ENCODE measurements around a stretch of chr11.

- PRO-cap = no peak
These were observed 119.0 kb upstream of the PARVA start for GRCh38 chr11:12258133-12258919.

DNA sequence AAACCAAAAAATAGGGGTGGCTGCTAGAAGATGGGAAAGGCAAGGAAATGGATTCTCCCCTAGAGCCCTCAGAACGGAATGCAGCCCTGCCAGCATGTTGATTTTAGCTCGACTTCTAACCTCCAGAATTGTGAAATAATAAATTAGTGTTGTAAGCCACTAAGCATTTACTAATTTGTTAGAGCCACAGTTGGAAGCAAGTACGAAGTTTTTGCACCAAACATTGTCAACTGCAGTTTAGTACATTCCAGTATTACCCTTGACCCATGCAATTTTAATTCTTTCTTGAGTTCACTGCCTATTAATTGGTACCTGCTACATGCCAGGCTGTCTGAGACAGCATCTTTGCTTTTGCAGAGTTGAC lies 32.2 kb downstream of the PARVA start:
- PRO-cap = no peak

DNA sequence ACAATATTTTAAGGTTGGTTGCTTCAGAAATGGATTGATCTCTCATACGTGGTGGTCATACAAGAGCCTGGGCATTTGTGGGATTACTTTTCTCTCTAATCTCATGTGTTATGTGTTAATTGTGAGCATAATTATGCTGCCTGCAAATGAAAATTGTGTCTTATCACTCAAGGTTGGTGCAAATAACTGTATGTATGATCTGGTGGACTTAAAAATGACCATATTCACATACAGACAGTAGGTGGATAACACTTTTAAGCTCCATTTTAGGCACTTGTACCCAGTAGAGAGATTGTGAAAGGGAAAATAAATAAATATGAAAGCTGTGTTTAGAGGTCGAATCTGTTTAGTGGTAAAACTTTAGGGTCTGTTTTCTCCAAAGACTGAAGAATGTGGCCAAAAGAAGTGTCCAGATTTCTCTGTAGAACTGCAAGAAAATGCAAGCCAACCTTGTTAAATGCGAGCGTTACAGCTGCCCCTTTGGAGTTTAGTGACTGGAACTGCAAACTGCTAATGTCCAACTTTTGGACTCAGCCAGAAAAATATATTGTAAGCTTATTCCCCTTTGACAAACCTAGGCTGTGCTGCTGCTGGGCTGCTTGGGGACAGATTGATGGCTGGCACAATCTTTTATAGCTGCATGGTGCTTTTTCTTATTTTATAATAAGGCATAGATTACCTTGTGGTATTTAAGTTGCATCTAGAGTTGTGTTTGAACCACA lies 3.7 kb downstream of the TEAD1 start:
- PRO-cap = no peak

DNA sequence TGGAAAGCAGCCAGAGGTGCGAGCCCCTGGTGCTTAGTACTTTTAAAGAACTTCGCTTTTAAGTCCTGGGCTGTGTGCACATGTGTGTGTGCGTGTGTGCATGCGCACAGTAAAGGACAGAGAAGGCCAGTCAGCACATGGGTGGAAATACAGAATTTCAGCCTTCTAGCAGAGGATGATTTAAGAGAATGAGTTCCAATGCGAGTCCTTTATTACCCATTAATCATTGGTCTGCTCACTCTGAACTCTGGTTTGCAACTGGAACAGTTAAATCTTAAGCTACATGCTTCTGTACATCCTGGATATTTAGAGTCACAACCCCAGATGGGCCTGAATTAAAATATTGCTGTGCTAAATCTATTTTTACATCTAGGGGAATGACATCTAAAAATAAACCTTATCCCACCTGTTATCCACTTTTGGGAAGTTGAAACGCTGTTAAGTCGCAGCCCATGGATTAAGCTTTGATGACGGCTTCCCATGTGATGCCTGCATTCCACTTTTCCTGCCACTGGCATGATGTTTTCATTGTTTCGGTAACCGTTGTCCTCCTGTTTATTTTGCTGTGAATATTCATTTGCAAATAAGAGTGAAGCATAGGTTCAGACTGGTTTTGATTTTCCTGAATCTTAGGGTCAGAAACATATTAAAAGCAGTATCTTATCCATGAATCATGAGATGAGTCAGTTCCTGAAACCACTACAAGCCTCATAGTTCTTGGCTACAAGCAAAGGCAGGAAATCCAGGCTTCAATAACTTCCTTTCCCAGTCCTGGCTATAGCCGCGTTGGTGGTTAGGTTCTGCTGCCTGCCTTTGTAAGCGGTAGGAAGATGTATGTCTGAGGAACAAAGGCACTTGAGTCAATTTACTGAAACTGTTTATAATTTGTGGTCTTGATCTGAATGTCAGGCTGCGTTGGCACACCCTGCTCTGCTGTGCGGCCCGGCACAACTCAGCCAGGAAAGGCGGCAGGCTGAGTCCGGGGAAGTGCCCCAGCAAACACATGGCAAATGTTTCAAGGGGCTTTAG lies 19.2 kb downstream of the TEAD1 start:
- PRO-cap = no peak

DNA sequence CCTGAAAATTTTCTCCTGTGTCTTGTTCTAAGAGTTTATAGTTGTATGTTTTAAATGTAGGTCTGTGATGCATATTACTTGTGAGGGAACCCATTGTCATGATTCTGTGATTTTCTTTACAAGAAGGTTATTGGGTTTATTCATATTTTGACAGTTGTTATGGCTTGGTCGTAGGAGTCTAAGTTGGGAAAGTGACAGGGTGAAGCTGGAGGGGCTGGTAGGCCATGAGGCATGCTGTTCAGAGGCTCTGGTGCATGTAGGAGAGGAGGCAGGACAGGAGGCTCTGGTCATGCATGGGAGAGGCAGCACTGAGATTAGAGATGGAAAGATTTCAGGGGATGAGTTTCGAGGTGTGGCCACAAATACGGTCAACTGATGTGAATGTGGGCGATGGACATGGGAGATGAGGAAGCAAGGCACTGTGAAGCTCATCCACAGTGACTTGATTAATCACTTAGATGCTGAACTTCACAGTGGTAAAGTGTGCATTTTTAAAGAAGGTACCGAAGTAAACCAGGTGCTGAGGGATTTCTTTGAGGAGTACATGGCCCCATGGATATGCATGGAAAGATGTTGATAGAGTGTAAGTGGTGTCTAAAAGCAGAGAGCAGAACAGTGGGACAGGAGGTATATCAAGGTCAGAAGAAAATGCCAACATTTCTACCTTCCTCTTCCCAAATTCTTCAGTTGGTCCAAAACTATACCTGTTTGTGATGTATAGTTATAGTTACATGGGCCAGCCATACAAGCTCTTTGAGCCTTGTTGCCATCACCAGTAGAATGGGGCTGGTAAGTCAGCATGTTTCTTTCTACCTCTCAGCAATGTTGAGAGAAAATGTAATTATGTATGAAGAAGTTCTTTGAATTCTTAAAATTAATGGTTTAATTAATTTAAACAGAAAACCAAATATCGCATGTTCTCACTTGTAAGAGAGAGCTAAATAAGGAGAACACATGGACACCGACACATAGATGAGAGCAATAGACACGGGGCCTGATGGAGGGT lies 100.0 kb downstream of the TEAD1 start:
- PRO-cap = no peak

- PRO-cap = no peak
These were observed 164.4 kb downstream of the TEAD1 start for GRCh38 chr11:12838529-12839092.

DNA sequence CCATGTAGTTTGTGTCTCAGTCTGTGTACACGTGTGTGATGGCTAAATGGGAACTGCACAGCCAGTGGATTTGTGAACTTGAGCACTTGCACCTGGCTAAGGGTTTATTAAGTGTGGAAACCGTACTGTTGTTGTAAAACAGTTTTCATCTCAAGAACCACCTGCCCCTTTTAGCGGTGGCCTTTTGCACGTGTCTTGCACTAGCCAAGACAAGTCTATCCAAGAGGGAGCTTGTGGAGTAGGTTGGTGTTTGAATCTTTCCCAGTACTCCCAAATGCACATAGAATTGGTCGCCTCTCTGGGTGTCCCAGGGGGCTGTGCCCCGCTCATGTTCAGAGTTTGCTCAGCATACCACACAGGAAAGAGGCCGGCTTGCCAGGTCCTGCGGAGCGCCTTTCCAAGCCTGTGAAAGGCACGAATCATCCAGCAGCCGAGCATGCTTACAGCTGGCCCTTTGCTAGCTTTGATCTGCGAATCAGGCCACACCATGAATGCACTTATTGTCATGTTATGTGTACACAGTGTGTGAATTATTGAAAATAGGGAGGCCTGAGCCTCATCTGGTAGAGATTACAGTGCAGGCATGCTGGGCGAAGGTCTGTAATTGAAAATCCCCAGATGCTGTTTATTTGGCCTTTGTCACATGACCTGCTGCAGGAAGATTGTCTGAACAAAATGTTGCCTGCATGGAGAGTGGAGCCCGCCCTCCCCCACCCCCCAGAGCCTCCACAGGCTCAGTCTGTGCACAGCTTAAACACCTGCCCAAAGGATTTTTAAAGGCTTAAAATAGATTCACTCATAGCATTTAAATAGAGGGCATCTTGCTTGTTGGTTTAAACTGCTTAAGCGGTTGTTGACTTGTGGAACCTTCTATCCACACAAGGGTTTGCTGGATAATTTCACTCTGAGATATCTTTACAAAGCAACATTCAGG lies 163.3 kb upstream of the RASSF10 start:
- PRO-cap = no peak

DNA sequence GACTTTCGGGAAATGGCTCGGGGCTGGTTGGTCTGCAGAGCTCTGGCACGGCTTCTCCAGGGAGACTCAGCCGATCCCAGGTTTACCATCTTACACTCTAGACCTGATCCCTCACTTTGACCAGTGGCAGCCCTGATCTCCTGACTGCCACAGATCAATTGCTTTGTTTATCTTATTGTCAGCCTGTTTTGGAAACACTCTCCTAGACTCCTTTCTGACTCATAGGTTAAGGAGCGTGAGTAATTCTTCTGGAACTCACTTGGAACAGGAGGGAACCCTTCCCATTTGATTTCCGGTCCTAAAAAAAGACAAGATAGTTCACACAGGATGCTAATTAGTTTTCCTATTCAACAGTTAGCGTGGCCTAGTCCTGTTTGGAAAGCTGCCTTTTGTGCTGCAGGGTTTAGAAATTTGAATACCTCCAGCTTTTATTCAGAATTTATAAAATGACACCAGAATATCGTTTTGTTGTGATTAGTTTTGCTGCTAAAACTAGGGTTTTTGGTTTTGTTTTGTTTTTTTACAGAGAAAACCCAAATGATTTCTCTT lies 15.9 kb upstream of the BMAL1 start:
- PRO-cap = no peak

- PRO-cap = no peak
These were observed 76.8 kb downstream of the BMAL1 start for GRCh38 chr11:13354290-13354857.

DNA sequence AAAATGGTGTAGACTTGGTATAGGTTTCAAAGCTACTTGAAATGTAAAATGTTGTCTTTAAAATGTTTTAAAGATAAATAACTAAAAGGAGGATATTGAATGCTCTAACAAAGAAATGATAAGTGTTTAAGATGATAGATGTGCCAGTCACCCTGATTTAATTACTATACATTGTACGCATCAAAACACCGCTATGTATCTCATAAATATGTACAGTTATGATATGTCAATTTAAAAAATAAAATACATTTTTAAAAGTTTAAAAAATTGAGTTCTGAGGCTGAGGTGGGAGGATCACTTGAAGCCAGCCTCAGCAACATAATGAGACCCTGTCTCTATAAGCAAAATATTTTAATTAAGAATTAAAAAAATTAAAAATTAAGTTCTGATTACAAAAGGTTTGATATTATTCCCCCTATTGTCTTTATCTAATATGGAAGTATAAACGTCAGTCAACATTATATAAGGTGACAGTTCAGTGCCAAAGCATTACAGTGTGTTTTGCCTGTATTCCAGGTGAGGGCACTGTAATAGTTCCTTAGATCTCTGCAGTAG lies 32.8 kb downstream of the FAR1 start:
- PRO-cap = no peak

- PRO-cap = no peak
These were observed 89.3 kb upstream of the SPON1 start for GRCh38 chr11:13873033-13873855.

GRCh38 chr11:14334616-14335827 lies 24.0 kb downstream of the RRAS2 start:
- PRO-cap = no peak

DNA sequence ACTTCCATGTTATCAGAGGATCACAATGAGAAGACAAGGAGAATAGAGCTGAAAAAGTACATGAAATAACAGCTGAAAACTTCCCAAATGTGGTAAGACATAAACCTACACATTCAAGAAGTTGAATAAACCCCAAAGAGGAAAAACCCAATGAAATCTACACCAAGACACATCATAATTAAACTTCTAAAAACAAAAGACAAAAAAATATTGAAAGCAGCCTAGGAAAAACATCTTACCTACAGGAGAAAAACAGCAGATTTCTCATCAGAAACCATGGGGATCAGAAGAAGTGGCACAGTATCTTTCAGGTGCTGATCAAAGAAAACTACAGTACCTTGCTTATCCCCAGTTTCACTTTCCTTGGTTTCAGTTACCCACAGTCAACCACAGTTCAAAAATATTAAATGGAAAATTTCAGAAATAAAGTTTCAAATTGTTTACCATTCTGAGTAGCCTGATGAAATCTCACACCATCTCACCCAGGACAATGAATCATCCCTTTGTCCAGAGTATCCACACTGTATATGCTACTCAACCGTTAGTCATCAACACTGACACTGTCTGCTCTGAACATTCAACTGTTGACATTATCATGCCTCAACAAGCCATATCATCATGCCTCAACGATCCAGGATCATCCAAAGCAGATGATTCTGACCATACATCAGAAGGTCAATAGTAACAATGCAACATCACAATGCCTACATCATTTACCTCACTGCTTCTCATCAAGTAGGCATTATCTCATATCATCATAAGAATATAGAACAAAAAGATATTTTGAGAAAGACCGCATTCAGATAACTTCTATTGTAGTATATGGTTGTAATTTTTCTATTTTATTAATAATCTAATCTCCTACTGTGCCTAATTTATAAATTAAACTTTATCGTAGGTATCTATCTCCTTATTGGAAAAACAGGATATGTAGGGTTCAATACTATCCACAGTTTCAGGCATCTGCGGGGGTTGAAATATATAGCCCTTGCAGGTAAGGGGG lies 21.9 kb downstream of the RRAS2 start:
- PRO-cap = no peak

DNA sequence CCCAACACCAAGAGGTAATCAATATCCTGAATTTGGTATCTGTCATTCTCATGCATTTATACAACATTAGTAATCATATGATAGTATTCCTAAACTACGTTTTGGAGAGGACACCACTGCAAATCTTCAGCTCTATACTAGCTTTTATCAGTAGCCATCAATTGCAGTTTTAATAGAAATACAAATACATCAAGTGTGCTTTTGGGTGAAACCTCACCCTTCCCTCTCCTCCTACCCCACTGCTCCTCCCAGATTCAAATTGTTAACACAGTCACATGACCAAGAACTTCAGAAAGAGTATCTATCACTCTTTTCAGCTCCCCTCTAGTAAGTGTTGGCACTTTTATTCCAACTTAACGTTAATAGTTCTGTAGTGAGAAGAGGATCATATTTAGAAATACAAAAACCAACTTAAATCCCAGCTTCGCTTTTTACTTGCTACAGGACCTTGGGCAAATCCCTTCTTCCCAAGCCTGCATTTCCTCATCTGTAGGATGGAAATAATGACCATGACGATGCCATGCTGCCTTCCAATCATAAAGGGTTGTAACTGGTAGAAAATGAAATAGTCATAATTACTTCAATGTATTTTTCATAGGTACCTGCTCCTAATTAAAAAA lies 17.0 kb downstream of the RRAS2 start:
- PRO-cap = no peak

- PRO-cap = no peak
These were observed 13.6 kb downstream of the RRAS2 start for GRCh38 chr11:14345401-14345731.

DNA sequence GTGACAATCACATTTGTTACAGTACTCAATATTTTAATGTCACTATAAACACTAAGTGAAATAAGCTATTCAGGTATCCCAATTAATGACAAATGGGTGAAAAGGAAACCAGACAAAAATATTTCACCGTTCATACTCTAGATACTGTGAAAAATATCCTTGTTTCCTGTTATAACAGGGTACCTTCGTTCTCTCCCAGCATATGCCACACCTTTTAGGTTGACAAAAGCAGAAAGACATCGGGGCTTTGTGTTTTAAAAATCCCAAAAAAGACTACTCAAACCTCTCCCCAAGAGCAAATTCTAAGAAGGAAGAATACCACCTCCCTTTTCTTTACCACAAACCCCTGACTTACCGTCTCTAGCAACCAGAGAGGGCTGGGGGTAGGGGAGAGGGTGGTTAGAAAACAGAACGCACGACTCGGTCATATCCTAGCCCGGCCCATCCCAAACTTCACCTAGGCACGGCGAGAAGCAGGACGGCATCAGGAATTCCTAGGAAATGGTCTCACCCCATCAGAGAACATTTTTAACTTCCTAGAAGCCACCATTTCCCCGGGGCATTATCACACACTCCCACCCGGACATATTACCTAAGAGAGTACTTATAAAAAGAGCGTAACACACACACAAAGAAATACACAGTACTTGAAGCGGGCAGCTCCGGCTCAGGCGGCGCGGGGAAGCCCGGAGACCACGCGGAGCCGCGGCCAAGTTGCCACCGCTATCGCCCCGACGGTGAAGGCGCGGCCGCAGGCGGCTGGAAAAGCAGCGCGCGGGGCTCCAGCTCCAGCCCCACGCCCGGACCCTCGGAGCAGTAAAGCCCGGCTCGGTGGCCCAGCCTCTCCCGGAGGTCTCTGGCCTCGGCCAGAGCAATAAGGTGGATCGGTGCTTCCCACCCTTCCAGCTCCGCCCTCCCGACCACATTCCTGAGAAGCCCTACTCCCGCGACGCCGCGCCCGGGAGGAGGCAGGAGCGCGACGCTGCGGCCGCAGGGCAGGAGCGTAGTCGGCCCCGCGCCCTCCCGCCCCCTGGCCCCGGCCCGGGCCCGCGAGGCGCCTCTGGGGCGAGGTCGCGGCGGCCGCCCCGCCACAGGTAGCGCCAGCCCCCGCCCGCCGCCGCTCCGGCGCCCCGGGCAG lies 1.0 kb downstream of the RRAS2 start:
- PRO-cap = bidirectional peak, plus-strand start at position 444 of the sequence, minus-strand start at position 448 of the sequence; bidirectional peak, plus-strand start at position 635 of the sequence, minus-strand start at position 858 of the sequence

- PRO-cap = no peak
These were observed 56.2 kb upstream of the RRAS2 start for GRCh38 chr11:14415029-14415663.

DNA sequence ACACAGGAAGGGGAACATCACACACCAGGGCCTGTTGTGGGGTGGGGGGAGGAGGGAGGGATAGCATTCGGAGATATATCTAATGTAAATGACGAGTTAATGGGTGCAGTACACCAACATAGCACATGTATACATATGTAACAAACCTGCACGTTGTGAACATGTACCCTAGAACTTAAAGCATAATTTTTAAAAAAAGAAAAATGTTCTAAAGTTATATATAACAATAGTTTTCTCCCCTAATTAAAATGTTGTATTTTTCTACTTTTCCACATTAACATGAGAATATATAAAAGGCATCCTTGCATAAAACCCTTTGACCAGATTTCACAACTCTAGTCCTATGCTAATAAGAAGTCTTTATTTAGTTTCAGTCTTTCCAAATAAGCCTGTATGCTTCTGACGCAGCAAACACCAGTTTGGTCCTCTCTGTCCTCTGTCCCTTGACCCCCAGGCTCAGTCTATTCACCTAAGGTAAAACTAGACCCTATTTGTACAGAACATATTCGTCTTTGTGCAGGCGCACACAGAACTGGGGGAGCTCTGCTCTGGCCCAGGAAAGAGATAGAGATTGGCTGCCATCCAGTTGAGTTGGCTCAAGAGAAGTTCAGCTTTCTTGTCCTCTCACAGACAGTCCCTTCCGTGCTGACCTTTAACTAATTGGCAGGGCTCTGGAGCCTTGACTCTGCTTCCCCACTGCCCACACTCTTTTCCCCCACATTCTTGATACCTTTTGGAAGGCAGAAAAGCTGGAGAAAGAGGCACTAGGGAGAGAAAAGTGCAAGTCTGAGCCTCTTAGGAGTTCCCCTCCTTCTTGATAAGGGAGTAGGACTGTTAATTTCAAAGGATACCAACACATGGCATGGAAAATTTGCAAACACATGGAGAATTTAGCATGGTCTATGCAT lies 21.0 kb upstream of the PSMA1 start:
- PRO-cap = no peak

- PRO-cap = no peak
These were observed 58.2 kb upstream of the PSMA1 start for GRCh38 chr11:14578325-14578939.

GRCh38 chr11:14643915-14644531 lies 419 bp downstream of the PDE3B start:
- PRO-cap = bidirectional peak, plus-strand start at chr11:14644100, minus-strand start at chr11:14644155